ENCODE data around the gene TFB1M.

DNA sequence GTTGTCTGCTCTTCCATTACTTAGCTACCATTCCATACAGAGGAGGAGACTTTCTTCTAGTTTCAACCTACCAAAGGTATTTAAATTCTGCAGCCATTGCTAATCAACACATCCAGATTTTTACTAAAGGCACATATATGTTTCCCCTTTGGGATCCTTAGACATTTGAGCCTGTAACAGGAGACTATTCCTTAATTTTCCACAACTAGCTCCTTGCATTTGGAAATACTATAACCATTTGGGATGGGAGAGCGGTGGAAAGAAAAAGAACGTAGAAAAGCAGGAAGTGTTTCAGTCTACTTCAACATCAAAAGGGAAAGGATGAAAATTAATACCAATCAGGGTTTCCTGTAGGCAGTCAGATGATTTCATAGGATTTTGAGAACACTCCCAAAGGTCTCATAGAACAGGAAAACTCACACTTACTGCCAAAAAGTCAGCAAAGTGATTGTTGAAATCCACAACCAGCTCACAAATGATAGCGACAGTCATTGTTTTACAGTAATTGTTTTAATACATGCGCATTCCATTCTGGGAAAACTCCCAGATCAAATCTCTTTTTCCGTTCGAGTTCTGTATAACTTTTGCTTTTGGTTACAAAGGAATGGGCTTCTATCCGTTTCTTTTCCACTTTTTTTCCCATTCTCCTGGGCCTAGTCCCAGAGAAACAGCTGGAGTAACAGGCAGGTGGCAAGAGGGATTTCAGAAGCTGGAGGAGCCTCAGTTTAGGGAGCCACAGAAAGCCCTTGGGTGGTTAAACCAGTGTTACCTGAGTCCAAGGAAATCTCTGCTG, 5.3 kb upstream of the CNKSR3 start:
- PRO-cap: no peak

- PRO-cap: no peak
Measured at GRCh38 chr6:154606150-154606957, 95.9 kb upstream of the CNKSR3 start.

GRCh38 chr6:154619262-154619697, 108.8 kb upstream of the CNKSR3 start:
- PRO-cap: no peak

DNA sequence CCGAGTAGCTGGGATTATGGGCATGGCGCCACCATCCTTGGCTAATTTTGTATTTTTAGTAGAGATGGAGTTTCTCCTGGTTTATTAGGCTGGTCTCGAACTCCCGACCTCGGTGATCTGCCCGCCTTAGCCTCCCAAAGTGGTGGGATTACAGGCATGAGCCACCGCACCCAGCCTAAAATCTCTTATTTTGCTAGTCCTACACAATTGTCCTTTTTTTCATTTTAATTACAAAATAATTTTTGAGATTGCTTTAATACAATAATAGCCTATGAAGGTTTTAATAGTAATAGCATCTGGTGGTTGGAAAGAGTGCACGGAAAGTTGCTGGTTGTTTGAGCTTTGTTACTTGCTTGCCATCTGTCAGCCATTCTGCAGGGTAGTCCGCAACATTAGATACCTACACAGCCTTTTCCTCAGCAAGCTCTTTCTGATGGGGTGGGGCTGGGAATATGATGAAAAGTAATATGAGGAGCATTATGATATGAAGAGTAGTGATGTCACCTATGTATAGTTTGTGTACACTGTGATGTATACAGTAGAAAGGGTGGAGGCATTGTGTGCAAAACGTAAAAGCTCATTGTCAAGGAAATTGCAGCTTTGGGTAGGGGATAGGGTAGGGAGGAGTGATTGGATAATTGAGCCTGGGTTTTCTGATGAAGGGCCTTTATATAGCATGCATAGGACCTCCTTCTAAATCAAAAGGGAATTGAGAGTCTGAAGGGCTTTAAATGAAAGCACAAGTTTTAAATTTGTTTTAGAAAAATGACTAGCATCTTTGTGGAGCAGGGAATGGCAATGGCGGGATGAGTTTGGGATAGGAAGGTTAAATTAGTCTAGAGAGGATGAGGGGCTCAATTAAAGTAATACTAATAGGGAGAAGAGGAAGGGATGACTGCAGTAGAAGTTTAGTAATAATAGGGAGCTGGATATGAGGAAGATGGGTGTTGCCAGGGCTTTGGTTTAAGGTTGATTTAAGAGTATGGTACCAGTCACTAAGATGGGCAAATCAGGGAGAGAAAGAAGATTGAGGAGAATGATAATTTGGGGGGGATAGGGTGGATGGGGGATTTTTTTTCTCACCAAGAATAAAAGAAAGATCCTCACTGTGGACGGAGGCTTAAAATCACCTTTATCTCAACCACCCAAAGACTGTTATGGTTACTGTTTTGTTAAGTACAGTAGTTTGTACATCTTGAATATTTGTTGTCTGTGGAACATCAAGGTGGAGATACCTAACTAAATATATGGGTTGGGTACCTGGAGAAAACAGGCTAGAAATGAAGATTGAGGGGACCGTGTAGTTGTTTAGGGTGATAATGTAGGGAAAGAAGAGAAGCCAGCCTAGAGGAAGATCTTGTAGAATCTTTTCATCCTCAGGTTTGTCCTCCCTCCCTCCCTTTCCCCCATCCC, 16.4 kb downstream of the SCAF8 start:
- PRO-cap: no peak

- PRO-cap: no peak
Measured at GRCh38 chr6:154889261-154889877, 105.7 kb upstream of the TIAM2 start.

DNA sequence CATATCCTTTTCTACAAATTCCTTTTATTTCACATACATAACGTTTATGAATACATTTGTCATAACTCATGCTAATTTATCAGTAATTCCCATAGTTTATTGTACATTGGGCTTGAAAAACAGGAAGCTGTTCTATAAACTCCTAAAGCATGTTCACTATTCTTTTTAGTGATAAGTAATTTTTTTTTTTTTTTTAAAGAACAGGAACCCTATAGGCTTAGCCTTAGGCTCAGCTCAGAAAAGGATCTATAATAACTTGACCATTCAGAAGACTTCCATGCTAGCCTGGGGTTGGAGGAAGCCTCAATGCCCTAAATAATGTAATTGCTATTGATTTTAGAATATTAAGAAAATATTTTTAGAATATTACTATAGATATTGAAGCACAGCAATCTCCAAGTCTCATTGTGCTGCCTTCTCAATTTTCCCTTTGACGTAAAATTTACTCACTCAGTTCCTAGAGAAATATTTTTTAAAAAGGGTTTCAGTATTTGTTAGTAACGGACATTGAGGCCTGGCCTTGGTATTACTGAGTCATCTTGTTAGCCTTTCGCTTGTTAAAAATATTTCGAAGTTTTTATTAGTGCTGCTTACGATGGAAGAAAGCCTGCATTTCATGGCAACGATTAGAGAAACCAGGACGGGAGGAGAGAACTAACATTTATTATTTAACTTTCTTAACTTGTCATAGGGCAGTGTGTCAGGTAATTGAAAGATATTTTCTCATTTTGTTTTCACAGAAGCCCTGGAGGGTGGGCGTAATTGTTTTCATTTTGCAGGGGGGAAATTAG, 82.1 kb downstream of the TIAM2 start:
- PRO-cap: no peak

DNA sequence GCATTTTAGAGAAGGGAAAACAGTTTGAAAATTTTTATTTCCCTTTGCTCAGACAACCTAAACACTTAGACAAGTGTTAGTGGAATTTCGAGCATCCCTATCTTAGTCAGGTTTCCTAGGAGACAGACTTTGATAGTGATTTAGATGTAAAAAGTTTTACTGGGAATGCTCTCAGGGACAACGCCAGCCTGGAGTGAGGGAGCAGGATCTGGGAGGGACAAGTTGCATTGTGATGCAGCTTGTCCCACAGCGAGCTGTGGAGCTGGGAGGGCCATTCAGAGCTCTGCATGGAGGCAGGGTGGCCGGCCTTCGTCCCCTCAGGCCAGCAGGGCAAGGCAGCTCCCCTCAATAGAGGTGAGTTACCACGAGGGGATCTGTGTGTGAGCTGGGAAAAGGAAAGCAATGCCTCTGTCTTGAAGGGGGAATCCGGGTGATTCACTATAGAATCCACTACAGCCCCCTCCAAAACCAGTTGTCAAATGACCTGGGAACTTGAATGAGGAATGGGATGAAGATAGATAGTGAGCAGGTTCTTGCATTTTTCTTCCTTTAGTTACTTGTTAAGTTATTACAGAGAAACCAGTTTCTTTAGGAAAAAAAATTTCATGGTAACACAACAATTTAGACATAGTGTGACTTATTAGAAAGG, 114.8 kb upstream of the CLDN20 start:
- PRO-cap: unidirectional peak, plus-strand start at position 283 of the sequence; unidirectional peak, plus-strand start at position 315 of the sequence

DNA sequence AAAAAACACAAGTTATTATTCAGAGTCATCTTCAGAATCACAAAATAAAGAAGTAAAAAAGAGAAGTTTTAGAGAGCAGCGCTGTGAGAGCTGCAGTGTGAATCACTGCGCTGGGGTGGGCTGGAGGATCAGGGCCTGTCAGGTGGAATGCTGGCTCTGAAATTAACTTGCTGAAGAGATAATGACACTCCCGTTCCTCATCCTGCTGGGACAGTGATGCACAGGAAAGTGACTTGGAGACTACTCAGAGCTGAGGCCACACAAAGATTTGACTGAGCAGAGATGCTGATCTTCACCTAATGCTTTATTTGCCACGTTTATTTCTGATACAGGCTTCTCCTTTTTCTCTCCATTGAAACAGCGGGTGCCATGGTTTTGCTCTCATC, 42.7 kb upstream of the CLDN20 start:
- PRO-cap: no peak

- PRO-cap: bidirectional peak, plus-strand start at chr6:155314680, minus-strand start at chr6:155314450
Measured at GRCh38 chr6:155314385-155315348, at the start of gene TFB1M. TFB1M (minus strand) TSS chr6:155314484.

DNA sequence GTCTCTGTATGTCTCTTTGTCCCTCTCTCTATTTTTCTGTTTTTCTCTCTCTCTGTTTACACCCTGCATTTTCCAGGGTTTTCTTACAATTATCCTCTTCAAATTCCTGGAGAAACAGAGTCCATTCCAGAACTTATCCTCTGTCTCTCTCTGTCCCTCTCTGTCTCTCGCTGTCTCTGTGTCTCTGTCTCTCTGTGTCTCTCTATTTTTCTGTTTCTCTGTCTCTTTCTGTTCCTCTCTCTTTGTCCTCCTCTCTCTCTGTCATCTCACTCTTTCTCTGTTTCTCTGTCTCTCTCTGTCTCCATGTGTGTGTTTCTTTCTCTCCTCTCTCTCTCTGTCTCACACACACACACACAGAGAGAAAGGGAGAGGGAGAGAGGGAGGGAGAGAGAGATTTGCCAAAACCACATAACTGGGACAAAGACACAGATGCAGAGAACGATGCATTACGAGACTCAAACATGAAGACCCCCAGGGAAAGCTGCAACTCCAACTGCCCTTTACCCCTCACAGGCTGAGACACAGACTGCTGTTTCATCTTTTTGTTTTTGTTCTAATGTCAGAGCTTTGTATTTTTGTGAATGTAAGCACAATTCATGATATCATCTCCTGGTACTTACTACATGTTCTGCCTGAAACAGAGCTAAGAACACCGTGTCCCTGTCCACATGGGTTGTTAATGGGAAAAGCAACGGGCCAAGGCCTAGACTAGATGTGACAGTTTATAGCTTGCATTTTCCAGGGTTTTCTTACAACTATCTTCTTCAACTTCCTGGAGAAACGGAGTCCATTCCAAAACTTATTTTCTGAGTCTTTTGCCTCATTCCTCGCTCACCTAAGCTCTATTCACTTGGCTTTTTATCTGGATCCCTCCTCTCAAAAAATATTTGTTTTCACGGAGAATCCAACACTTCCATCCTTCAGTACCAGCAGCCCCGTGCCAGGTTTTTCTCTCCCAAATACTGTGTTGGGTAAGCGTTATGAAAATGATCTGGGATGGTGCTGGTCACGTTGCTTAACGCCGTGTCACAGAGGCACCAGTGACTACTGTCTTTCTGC, 177.1 kb upstream of the ARID1B start:
- PRO-cap: no peak

- PRO-cap: no peak
Measured at GRCh38 chr6:156780284-156781504, 3.5 kb downstream of the ARID1B start.

- PRO-cap: no peak
Measured at GRCh38 chr6:156953207-156954118, 176.3 kb downstream of the ARID1B start.

DNA sequence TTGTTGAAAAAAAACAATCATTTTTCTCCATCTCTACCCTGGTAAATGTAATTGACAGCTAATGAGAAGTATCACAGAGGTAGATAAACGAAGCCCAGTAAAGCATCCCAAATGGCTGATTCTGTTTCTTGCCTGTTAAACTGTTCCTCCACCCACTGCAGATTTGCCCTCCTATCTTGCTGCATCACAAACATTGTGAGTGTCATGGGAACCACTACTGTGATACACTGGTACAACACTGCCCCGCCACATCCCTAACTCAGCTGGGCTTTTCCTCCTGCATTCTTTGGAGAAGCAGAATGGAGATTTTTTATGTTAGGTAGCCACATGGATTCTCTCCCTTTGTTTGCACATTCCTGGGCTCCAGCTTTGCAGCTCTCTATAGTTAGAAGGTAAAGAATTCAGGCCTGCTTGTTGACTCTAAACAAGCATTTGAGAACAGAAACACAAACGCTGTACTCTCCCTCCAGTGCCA, 234.1 kb downstream of the TMEM242 start:
- PRO-cap: no peak

GRCh38 chr6:157134262-157134844, 189.0 kb downstream of the TMEM242 start:
- PRO-cap: no peak

- PRO-cap: no peak
Measured at GRCh38 chr6:157184026-157184682, 139.2 kb downstream of the TMEM242 start.

GRCh38 chr6:157206984-157207377, 116.3 kb downstream of the TMEM242 start:
- PRO-cap: no peak

DNA sequence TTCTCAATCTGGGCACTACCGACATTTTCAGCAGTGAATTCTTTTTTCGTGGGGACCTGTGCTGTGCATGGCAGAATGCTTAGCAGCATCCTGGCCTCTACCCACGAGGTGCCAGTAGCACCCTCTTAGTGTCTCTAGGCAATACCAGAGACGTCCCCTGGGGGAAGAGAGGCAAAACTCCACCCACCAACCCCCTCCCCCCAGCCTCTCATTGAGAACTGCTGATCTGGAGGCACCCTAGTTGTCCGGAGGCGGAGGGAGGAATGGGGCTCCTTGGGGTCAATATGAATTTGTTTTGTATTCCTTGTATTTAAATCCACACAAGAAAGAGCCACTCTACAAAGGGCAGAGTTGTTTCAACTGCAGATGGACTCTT, 50.1 kb downstream of the TMEM242 start:
- PRO-cap: no peak

GRCh38 chr6:157405842-157406321, 24.9 kb downstream of the ZDHHC14 start:
- PRO-cap: no peak

GRCh38 chr6:157530799-157531851, 150.1 kb downstream of the ZDHHC14 start:
- PRO-cap: no peak

DNA sequence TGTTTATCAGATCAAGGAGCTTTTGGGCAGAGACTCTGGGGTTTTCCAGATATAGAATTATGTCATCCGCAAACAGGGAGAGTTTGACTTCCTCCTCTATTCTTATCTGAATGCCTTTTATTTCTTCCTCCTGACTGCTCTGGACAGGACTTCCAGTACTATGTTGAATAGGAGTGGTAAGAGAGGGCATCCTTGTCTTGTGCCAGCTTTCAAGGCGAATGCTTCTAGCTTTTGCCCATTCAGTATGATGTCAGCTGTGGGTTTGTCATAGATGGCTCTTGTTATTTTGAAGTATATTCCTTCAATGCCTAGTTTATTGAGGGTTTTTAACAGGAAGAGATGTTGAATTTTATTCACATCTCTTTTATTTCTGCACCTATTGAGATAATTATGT, 198.8 kb downstream of the ZDHHC14 start:
- PRO-cap: no peak